Ishikawa (cell line): ENCODE data around the gene CACNA1B.

DNA sequence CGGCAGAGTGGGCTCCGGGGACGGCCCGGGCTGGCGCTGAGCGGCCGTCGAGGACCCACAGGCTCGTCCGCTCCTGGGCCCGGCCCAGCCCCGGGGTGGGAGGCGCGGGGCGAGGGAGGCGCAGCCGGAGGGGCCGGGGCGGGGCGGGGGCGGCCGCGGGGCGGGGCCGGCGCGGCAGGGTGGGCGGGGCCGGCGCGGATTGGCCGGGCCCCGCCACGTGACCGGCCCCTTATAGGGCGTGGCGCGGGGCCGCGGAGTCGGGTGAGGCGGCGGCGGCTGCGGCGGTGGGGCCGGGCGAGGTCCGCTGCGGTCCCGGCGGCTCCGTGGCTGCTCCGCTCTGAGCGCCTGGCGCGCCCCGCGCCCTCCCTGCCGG, at the start of gene CACNA1B:
Gene CACNA1B (plus strand): TSS at position 260 of the 373 bp plus-strand sequence.
- RRBS: 77% methylated on average over 32 of the region's 60 CpGs